Skeletal muscle satellite cell (primary cell): ENCODE results near the genes POMT2, NRXN3 and CEP128.

GRCh38 chr14:77041104-77041591 is 12.6 kb upstream of the IRF2BPL start:
- CAGE, long polyA plus RNA, result no peak

DNA sequence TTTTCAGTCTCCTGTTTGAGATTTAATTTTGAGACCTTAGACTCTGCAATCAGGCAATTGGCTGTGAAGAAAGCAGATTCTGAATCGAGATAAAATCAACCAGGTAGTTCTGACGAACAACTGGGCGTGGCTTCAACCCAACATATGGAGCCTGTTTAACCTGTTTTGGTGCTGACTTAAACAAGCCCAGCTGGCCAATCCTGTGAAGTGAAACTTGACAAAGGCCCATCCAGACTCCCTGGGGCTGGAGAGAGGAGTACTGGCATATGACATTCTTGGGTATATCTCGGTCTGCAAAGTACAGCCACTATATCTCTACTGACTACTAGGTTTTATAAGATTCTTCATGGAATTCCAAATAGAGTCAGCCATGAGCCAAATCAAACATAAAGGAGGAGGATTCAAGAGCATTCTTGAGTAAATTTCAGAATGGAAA is 9.8 kb upstream of the CIPC start:
- CAGE, long polyA plus RNA, result no peak

GRCh38 chr14:77097090-77097418 is 1.0 kb upstream of the CIPC start:
- CAGE, long polyA plus RNA, result no peak

GRCh38 chr14:77099245-77100250 is 1.5 kb downstream of the CIPC start:
- CAGE, long polyA plus RNA, result no peak

DNA sequence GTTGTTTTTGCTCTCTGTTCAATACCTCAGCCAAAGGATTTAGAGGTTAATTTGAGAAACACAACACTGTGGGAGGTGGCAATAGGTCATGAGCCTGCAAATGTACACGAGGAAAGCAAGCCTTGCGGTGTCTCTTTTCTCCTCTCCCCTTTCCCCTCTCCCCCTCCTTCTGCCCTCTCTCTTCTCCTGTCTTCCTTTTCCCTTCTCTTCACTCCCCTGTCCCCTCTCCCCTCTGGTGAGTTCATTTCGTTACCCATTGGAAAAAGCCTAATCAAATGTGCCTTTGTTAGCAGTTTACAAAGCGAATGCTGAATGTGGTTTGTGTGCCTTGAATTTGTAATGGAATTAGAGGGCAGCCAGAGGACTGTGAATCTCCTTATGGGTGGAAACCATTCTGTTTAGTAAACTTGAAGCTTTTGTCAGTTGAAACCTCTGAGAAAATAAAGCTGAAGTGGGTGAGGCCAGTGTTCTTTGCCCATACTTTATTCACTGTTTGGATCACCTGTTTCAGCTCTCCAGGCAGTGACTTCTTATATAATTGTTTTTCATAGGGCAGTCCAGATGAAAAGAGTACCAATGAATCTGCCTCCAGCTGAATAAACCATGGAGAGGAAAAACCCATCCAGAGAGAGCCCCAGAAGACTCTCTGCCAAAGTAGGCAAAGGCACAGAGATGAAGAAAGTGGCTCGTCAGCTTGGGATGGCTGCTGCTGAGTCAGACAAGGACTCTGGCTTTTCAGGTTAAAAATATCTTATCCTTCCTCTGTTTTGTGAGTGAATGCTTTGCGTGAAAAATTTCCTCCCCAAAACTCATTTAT is 7.3 kb downstream of the CIPC start:
- CAGE, long polyA plus RNA, result no peak

DNA sequence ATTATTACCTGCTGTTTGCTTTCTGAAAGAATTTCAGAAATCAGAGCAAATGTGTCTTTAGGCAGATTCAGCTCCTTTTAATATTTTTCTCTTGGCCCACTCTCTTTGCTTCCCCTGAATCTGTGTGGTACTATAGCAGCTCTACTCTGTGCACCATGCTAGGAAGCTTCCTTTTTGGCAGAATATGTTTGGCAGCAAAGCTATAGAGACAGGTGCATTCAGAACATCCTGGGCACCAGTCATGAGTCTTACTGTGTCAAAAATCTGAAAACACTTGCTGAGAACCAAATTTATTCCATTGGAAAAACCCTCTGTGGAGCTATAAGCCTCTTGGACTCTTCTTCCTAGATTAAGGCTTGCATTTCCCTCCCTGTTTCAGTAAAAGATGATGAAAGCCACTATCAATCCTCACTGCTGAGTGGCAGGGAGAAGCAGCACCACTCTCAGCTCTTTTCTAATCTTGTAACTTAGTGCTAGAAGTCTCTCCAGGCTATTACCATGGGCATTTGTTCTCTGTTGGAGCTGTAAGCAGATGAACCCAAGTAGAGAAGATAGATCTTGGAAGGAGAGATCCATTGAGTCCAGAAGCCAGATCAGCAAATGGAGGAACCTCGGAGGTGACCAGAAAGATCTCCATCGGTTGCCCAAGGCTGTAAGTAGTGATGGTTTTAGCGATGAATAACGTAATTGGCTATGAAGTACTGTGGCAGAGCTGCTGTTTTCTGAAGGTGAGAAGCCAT is 18.3 kb downstream of the CIPC start:
- CAGE, long polyA plus RNA, result no peak

DNA sequence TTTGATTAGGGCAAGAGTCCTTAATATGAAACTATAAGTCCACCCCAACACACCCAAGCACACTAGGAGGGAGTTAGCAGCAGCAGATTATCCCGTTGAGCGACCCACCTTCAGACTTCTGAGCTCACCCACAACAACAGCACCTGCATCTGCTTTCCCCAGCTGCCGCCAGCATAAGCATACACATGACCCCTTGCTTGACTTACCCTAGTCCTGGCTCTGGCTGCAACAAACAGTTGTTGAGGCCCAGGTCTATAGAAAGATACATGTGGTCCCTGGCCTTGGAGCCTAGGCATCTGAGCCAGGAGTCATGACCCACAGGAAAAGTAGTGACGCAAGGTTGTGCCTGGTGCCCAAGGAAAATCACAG is 19.0 kb downstream of the ZDHHC22 start:
- CAGE, long polyA plus RNA, result no peak

GRCh38 chr14:77141868-77142441 is 364 bp upstream of the ZDHHC22 start:
- CAGE, long polyA plus RNA, result no peak

GRCh38 chr14:77158169-77158571 is 16.6 kb upstream of the ZDHHC22 start:
- CAGE, long polyA plus RNA, result no peak

- CAGE, long polyA plus RNA, result no peak
Observed at GRCh38 chr14:77318022-77318432, 2.7 kb downstream of the POMT2 start.

- CAGE, long polyA plus RNA, result no peak
Observed at GRCh38 chr14:77320395-77321347, at the start of gene POMT2. Gene POMT2 (minus strand): TSS chr14:77320883.

DNA sequence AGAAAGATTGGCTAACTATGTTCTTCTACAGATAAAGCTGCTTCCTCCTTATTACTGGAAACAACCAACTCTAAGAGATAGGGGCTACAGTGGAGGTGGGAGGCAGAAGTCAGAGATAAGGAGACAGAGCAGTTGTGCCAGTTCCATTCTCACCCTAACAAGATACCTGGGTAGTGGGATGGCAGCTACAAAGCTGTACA is 16.1 kb downstream of the NOXRED1 start:
- CAGE, long polyA plus RNA, result no peak

DNA sequence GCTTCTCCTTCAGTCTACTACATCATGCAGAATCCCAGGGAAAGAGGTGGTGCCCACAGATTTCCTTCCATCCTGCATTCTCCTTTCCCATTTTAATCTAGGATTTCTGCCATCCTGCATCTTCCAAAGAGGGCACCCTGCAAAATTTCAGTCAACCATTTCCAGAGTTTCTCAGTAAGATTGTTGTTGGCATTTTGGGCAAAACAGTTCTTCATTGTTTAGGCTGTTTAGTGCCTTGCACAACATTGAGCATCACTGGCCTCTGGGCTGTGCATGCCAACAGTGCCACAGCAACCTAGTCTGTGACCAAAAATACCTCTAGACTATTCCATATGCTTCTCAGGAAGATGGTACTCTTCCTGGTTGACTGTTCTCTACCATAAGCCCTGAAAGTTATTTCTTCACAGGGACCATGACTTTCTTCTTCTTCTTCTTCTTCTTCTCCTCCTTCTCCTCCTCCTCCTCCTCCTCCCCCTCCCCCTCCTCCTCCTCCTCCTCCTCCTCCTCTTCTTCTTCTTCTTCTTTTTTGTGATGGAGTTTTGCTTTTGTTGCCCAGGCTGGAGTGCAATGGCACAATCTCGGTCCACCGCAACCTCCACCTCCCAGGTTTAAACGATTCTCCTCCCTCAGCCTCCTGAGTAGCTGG is 32.5 kb upstream of the ISM2 start:
- CAGE, long polyA plus RNA, result no peak

DNA sequence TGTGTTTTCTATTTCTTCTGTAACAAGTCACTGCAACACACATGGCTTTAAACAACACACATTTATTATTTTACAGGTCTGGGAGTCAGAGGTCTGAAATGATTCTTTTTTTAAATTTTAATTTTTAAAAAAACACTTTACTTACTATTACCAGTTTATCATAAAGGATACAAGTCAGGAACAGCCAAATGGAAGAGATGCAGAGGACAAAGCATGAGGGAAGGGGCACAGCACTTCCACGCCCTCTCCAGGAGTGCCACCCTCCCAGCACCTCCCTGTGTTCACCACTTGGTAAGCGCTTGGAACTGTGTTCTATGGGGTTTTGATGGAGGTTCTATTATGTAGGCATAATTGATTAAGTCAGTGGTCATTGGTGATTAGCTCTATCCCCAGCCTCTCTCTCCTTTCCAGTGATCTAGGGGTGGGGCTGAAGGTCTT is 69.7 kb upstream of the NRXN3 start:
- CAGE, long polyA plus RNA, result no peak

- CAGE, long polyA plus RNA, result no peak
Observed at GRCh38 chr14:78170233-78170531, at the start of gene NRXN3. Gene NRXN3 (plus strand): TSS chr14:78170373.

- CAGE, long polyA plus RNA, result no peak
Observed at GRCh38 chr14:80215509-80216108, 4.3 kb upstream of the DIO2 start.

DNA sequence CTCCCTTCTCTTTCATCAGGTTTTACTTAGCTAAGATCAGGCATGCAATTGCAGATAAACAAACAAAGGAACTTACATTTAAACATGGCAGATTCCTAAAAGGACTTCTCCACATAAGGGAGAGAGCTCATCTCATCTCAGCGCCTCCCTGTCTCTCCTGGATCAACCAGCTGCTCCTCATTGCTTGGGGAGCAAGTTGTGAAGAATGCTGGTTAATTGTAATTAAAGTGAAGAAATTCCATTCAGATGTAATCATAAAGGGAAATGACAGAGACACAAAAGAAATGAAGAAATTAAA is 104.3 kb upstream of the DIO2 start:
- CAGE, long polyA plus RNA, result no peak

- CAGE, long polyA plus RNA, result no peak
Observed at GRCh38 chr14:80940819-80942157, at the start of gene CEP128. Gene CEP128 (minus strand): TSS chr14:80941738.

DNA sequence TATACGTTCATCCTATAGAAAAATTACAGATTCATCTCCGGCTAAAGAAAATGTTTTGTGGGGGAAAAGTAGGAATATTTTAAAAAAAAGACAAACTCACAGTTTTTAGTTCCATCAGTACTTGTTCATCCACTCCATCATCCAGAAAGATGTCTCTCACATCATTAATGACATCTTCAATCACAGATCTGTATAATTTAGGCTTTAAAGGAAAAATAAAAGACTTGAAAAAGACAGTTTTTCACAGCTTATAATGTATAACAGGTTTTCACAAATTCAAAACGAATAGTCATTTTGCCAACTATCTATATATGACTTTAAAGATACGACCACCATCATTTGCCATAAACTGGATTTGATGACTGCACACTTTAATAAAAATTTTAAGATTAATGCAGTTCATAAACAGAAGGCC is 4.4 kb downstream of the GTF2A1 start:
- CAGE, long polyA plus RNA, result no peak

GRCh38 chr14:82387946-82388186 is 854.2 kb upstream of the SEL1L start:
- CAGE, long polyA plus RNA, result no peak